Parietal lobe (tissue), 2 donors: Measurements from ENCODE around the gene DNAAF5.

GRCh38 chr7:574189-574465 lies 54.5 kb upstream of the PDGFA start:
- RAMPAGE, long total RNA: no peak

DNA sequence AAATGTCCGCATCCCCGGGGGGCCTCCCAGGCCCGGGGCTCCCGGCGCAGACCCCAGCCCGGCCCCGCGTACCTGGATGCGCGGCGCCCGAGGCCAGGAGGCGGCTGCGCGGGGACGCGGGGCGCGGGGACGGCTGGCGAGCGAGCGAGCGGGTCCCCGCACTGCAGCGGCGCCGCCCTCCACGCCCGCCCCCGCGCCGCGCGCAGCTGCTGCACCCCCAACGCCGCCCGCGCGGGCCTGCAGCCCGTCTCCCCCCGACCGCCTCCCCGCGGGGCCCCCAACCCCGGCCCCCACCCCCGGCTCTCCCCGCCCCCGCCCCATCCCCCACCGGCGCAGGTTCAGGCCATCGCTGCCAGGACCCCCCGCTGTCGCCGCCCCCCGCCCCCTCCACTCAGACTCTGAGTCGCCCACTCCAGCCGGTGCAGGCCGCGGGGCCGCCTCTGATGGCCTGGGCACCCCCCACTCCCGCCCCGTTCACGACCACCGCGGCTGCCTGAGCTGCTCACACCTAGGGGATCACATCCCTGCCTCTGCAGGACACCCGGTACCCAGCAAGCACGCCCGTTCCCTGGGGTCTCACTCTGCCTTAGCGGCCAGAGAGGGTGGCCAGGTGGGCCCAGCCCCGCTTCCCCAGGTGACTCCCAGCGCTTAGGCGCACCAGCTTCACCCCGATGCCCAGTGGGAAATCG lies 14.0 kb upstream of the DNAAF5 start:
- RAMPAGE, long total RNA: no peak

- RAMPAGE, long total RNA: no peak
These were observed at the start of gene DNAAF5 for GRCh38 chr7:726416-726834. DNAAF5 (plus strand) TSS chr7:726699.

DNA sequence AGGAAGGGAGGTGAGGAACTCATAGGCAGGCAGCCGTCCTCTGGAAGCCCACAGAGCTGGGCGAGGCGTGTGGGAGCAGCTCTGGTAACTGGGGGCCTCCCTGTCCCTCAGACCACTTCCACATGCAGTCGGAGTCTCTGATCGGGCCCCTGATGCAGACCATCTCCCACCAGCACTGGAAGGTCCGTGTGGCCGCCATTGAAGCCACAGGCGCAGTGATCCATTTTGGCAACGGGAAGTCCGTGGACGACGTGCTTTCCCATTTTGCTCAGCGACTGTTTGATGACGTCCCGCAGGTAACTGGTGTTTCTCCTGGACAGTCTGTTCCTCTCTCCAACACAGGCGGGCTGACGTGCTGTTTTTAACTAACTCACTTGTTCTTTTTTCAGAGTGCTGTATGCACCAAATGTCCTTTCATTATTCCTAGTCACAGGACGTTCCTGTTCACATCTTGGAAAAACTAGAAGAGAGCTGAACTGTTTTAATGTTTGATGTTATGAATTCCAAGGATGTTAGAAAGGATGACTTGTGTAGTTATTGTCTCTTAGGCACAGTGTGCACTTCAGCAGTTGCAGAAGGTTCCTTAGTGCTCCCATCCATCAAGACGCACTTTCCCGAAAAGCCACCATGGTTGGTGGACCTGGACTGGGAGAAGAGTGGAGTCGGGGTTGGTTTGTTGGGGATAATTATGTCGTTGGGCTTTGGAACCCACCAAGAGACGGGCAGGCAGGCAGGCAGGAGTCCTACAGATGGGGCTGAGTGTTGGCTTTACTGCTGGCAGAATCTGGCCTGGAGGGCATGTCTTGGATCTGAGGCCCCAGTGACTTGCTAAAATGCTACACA lies 2.7 kb upstream of the PRKAR1B start:
- RAMPAGE, long total RNA: no peak

GRCh38 chr7:754290-755135 lies 27.4 kb upstream of the PRKAR1B start:
- RAMPAGE, long total RNA: no peak

DNA sequence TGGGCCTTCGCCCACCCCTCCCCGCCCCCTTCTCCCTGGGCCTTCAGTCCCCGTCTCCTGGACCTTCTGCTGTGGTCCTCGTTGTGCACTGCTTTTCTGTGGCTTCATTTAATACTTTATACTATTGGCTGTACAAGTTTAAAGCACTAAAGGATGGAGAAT lies 9.7 kb upstream of the GET4 start:
- RAMPAGE, long total RNA: no peak

- RAMPAGE, long total RNA: no peak
These were observed 393 bp upstream of the GET4 start for GRCh38 chr7:875912-876409.

DNA sequence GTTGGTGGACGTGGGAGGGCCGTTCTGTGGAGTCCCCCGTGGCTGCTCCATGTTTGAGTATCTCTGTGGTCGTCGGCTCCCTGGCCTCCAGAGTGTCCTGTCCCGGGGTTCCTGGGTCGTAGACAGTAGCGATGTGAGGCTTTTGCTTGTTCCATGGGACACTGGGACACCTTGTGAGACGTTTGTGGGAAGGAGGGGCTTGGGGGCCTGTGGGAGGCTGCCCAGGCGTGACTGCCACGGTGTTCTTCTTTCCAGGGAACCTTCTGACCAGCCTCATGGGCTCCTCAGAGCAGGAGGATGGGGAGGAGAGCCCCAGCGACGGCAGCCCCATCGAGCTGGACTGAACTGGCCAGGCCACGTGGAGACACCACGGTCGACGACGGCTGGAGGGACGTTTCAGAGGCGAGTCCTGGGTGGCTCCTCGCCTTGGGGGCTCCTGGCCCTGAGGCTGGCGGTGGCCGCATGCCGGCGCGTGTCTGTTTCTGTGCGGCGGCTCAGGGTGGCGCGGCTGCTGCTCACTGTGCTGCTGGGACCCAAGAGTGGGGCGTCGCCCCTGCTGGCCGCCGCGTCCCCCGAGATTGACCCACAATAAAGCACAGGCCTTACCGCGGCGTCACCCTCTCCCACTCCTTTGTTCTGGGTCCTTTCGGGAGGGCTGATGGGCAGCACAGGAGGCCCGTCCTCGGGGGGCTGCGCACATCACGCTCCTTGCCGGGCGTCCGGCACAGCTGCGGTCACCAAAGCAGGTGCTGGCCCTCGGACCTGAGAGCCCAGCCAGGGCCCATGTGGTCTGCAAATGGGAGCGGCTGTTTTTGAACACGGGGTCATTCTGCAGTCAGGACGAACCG lies 18.9 kb downstream of the GET4 start:
- RAMPAGE, long total RNA: no peak

DNA sequence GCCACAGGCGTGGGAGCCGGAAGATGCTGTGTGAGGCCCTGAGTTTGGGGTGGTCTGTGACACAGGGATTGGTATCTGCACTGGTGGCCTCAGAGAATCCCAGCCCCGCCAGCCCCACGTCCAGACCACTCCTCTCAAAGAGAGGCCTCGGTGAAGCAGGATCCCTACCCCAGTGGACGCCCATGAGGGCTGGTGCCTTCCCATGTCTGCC lies 8.1 kb upstream of the ADAP1 start:
- RAMPAGE, long total RNA: no peak

- RAMPAGE, long total RNA: no peak
These were observed 10.4 kb upstream of the ADAP1 start for GRCh38 chr7:964740-965470.

GRCh38 chr7:967265-967934 lies 7.9 kb downstream of the COX19 start:
- RAMPAGE, long total RNA: no peak

DNA sequence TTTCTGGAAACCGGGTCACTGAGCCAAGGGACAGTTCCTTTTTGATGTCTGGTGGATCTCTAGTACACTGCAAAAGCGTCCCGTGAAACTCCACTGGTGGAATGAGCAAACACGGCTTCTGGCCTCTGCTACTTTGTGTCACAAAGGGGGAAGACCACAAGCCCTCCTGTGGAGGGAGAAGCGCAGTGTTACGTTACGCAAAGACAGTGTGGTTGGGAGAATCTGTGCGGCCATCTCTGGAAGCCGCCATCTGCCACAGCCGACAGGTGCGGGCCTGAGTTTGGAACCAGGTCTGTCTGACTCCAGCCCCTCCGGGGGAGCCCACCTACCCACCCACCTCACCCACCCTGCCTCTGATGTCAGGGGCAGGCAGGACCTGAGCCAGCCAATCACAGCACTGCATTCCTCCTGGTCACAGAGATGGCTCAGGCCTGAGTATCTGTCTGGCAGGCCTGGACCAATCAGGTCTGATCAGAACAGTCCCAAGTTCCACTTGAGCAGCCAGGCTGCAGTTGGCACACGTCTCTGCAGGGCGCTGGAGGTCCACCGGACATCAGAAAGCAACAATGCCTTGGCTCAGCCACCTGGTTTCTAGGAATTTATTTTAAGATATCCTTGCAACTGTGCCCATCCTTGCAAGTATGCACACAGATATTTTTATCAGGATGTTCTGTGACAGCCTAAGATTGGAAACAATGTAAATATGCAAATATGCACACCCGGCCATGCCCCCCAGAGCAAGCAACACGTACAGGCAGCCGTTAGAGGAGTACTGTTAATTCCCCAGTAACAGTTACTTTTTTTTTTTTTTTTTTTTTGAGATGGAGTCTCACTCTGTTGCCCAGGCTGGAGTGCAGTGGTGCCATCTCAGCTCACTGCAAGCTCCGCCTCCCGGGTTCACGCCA lies 2.8 kb upstream of the CYP2W1 start:
- RAMPAGE, long total RNA: no peak

- RAMPAGE, long total RNA: no peak
These were observed 9.7 kb downstream of the CYP2W1 start for GRCh38 chr7:992714-993130.

GRCh38 chr7:1052046-1052554 lies 7.8 kb downstream of the GPR146 start:
- RAMPAGE, long total RNA: no peak

DNA sequence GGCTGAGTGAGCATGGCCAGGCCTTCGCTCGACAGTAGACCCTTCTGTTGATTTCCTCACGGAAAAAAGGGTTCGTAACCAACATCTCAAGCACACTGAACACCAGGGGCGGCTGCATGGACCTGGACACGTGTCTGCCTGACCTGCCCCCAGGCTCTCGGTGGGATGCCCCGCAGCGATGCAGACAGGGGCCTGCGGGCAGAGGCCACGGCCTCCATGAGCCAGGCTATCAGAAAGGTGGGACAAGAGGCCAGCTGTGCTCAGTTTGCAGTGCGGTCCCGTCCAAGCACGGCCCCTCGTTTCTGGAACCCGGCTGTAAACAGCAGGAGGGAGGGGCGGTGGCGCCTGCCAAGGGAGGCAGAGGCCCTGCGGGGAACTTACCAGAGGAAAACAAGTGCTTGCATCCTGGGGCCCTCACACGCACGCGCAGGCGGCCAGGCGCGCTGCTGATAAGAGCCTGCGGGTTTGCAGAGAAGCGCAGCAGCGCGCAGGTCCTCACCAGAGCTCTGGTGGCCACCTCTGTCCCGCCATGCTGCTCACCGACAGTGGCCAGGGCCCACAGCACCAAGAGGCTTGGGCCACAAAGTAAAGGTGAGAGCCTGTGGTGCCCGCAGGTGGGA lies 10.7 kb downstream of the GPR146 start:
- RAMPAGE, long total RNA: no peak

DNA sequence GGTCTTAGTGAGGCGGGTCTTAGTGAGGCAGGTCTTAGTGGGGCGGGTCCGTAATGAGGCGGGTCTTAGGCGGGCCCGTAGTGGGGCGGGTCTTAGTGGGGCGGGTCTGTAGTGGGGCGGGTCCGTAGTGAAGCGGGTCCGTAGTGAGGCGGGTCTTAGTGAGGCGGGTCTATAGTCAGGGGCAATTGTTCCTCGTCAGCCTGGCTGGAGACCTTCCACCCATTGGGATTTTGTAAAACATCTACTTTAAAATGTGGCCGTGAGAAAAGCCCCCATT lies 15.5 kb downstream of the GPR146 start:
- RAMPAGE, long total RNA: no peak

DNA sequence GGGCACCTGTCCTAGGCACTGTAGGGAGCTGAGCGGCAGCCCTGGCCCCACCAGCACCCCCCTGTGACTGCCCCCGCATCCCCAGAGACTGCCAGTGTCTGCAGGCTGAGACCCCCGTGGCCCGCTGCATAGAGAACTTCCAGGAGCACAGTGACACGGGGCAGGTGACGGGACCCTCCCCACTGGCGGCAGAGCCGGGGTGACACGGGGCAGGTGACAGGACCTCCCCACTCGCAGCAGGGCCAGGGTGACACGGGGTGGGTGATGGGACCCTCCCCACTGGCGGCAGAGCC lies 2.3 kb downstream of the GPER1 start:
- RAMPAGE, long total RNA: no peak

DNA sequence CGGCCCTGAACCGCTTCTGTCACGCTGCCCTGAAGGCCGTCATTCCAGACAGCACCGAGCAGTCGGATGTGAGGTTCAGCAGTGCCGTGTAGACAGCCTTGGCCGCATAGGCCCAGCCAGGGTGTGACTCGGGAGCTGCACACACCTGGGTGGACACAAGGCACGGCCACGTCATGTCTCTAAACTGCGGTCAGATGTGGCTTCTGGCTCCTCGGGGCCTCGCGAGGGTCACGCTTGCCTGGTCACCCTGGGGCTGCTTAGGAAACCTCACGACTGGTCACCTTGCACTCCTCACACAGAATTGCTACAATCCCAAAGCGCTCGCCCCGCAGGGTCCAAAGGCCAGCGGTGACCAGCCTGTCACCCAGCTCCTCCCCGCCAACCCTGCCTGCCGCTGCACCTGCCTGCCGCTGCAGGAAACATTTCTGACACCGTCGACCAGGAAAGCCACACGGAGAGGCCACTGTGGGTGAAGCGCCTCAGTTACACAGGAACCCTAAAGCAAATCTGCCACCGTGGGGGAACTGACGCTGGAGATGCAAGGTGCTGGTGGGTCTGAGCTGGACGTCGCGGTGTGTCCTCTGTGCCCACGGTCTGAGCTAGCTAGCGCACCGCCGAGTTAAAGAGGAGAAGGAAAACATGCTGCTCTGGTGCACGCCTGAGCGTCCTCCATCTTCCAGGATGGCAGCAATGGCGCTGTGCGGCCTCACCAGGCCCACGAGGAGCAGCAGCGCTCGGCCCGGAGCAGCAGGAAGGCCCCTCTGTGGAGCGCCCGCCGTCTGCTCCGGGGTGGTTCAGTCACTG lies 5.1 kb downstream of the GPER1 start:
- RAMPAGE, long total RNA: no peak

GRCh38 chr7:1156543-1157616 lies 3.1 kb downstream of the ZFAND2A start:
- RAMPAGE, long total RNA: no peak

DNA sequence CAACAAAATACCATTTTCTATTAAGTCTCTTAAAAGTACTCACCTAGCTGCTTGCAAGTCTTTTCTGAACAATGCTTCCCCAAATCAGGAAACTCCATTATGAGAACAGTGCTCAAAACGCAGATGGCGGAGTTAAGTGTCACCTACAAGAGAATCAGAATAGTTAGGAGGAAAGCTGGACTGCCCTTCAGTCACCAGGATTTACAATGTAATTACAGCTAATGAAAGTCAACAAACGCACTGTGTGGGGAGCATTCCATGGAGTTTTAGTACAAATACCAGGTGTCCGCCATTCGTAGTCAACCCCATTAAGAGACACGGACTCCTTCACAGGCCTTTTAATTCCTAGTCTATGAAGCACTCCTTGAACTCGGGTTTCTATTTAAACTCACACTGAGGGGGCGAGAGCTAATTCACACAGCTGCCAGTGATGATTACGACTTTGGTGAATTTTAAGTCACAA lies 1.9 kb downstream of the ZFAND2A start:
- RAMPAGE, long total RNA: no peak